ENCODE results near the gene PRR18.

DNA sequence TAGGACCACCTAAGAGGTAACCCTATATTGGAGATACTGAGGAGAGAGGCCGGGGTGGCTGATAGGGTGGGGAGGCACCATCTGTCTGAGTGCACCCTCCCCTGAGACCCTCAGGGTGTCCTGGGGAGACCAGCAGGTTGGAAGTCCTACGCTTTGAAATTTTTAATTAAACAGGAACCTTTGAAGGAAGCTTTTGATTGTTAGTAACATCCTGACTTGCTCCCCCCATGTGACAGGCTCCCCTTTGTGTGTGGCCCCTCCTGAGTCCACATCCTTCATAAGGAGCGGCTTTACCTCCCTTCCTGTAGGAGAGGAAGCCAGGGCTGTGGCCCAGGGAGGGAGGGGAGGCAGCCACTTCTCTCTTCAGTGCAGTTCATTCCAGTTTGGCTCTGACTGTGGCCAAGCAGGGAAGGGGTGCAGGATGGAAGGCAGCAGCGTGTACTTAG is 295.0 kb downstream of the QKI start:
- PRO-cap, 4 experiments: no peak in any of the 4 experiments
- RAMPAGE, long total RNA, 2 experiments: no peak in any of the 2 experiments

DNA sequence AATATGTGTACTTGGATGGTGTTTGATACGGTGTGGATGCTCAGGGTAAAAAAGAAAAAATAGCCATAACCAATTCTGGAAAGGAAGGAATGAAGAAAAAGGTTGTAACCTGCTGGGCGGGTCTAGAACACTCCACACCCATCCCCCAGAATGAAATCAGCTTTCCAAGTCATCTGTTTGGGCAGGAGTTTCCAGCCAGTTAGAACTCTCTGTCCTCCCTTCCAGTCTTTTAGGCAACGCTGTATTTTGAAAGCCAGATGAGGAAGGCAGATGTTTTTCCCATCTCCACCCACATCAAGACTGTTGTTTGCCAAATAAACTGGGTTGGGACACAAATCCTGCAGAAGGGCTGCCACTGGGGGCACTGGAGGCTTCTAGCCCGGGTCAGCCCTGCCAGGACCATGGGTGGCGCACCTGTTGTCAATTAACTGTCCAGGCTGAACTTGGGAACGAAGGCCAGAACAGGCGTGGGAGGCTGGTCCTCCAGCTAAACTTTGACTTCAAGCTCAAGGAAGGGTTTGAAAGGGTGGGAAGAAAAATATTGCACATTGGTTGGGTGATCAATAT is 297.1 kb downstream of the QKI start:
- PRO-cap, 4 experiments: no peak in any of the 4 experiments
- RAMPAGE, long total RNA, 2 experiments: no peak in any of the 2 experiments

DNA sequence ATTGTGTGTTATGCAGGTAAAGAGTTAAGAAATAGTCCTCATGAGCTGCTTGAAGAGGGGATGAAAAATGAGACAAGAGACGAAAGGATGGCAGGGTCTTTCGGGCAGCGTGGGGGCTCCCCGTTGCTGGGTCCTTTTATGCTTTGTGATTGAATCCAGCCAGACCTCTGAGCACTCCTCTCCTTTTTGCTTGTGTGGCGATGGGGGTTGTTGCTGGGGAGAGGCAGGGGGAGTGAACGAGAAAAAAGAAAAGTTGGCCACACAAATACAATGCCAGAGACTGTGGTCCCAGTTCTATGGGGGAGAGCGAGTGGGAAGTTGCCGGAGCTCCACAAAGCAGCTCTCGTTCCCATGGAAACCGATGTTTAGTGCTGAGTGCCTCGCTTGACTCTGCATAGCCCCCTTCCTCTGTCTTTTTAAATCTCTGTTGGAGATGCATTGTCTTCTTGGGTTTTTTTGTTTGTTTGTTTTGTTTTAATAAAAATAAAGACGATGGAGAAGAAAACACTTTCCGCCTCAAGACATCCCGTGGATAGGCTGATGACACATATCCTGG is 529.1 kb downstream of the QKI start:
- PRO-cap, 4 experiments: no peak in any of the 4 experiments
- RAMPAGE, long total RNA, 2 experiments: no peak in any of the 2 experiments

- PRO-cap, 4 experiments: no peak in any of the 4 experiments
- RAMPAGE, long total RNA, 2 experiments: no peak in any of the 2 experiments
Observed at GRCh38 chr6:164105679-164106136, 691.2 kb downstream of the QKI start.

GRCh38 chr6:164401966-164402416 is 907.4 kb downstream of the C6orf118 start:
- PRO-cap, 4 experiments: no peak in any of the 4 experiments
- RAMPAGE, long total RNA, 2 experiments: no peak in any of the 2 experiments

- PRO-cap, 4 experiments: no peak in any of the 4 experiments
- RAMPAGE, long total RNA, 2 experiments: no peak in any of the 2 experiments
Observed at GRCh38 chr6:164826663-164827228, 482.7 kb downstream of the C6orf118 start.

DNA sequence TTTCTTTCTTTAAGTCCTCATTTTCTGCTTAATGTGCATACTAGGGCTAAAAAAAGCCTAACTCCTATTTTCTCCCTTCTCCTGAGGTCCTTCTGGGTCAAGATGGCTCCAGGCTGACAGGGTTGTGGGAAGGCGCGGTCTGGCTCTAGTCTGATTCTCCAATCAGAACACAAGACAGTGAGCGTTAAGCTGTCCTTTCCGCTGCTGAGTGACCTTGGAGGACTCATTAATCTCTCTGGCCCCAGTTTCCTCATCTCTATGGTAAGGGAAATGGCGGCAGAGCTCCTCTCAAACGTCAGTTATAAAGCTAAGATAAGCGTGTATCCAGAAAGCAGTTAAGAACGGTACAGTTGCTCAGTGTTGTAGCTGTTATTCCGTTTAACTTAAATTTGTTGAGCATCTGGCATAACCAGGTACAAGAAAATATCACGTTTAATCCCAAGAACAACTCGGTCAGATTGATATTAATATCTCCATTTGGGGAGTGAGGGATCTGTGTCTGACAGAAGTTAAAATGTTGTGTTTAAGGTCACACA is 379.7 kb downstream of the C6orf118 start:
- PRO-cap, 4 experiments: no peak in any of the 4 experiments
- RAMPAGE, long total RNA, 2 experiments: no peak in any of the 2 experiments

GRCh38 chr6:165846239-165846674 is 183.2 kb upstream of the PDE10A start:
- PRO-cap, 4 experiments: no peak in any of the 4 experiments
- RAMPAGE, long total RNA, 2 experiments: no peak in any of the 2 experiments

GRCh38 chr6:165986517-165987585 is 180.8 kb downstream of the TBXT start:
- PRO-cap, 4 experiments: no peak in any of the 4 experiments
- RAMPAGE, long total RNA, 2 experiments: no peak in any of the 2 experiments

DNA sequence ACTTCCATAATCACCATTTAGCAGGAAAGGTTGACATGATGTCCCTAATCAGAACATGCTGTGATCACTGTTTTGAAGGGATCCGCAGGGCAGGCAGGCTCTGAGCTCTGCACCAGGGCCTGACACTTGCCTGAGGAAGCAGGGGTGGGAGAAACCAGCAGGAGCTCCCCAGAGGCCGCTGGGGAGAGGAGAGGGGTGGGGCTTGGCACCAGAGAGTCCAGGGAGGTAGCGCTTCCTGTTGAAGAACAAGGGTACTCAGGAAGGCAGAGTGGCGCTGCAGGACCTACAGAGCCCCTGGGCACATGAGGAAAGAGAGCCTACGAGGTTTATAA is 5.6 kb upstream of the TBXT start:
- PRO-cap, 4 experiments: no peak in any of the 4 experiments
- RAMPAGE, long total RNA, 2 experiments: no peak in any of the 2 experiments

- PRO-cap, 4 experiments: peak in 4 of 4 experiments; most common plus-strand start chr6:166308520 (in 3); most common minus-strand start chr6:166308536 (in 3)
- RAMPAGE, long total RNA, 2 experiments: no peak in any of the 2 experiments
Observed at GRCh38 chr6:166308260-166309027, at the start of gene PRR18. Gene PRR18 (minus strand): TSS chr6:166308392.

DNA sequence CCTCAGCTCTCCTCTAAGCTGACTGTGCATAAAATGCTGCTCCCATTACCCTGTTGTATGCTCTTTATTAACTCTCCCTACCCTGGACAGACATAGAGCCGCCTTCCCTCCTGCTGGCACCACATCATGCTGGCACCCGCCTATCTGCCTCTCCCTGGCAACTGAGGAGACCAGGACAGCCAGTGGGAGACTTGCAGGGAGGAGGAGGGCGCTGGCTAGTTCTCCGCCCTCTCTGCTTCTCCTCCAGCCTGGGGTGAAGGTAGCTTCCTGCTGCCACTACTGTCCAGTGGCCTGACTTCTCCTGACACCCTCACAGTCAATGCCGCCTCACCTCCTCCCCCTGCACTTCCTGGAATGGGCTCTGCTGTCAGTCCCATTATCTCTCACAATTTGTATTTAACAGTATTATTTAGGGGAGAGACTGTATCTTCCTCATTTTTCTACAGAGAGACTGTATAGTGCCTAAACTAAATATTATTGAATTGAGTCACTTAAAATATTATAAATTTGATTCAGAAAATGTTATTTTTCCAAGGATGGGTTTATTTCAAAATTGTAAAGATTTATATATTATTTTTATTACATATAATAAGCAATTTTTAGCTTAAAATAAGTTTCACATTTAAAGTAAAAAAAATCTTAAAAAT is 11.1 kb upstream of the PRR18 start:
- PRO-cap, 4 experiments: no peak in any of the 4 experiments
- RAMPAGE, long total RNA, 2 experiments: no peak in any of the 2 experiments

DNA sequence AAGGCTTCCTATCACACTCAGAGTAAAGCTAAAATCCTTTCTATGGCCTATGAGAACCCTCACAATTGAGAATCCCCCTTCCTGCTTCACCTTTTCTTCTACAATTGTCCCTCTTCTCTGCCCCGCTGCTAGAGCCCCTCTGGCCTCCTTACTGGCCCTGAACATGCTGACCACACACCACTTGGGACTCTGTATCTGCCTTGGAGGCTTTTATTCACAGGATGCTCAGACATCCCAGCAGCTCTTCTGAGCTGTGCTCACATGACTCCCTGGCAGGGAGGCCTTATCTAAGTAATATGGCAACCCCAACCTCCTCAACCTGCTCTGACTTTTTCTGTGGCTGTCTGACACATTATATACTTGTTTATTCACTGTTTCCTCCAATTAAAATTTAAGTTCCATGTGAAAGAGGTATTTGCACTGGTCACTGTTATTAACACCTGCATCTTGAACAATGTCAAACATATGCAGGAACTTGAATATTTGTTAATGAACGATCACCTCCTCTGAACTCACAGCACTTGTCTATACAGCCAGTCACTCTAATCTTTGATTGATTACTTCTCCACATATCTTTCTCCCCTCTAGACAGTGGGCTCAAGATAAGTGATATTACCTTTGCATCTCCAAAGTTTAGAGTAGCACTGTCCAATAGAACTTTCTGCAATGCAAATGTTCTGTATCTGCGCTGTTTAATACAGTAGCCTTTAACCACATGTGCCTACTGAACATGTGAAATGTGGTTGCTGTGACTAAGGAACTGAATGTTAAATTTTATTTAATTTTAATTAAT is 1.8 kb downstream of the SFT2D1 start:
- PRO-cap, 4 experiments: no peak in any of the 4 experiments
- RAMPAGE, long total RNA, 2 experiments: no peak in any of the 2 experiments

- PRO-cap, 4 experiments: no peak in any of the 4 experiments
- RAMPAGE, long total RNA, 2 experiments: no peak in any of the 2 experiments
Observed at GRCh38 chr6:166409392-166410085, 26.8 kb upstream of the MPC1 start.

DNA sequence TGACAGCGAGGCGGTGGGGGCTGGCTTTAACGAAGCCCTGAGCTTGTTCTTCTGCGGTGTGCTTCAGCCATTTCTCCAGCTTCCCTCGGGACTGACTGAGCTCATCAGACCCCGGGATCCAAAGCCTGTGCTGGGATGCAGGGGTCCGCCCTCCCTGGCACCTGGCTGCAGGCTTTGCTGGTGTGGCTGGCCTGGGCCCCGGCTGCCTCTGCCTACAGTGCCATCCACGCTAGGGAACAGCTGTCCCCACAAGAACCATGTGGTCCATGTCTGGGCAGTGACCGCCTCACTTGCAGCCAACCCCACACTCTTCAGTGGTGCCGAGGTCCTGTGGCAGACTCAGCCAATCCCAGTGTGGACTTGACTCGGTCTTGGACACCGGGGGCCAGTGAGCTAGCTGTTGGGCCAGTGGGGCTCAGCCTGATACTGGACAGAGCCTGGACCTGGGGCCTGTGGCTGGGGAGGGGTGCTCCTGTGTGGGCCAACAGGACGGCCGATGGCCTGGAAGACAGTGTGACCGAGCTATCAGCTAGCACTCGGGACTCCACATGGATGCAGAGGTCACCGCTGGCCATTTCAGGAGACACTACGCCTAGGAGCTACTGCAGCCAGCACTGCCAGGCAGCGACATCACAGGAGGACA is 21.1 kb downstream of the RAMACL start:
- PRO-cap, 4 experiments: no peak in any of the 4 experiments
- RAMPAGE, long total RNA, 2 experiments: no peak in any of the 2 experiments

DNA sequence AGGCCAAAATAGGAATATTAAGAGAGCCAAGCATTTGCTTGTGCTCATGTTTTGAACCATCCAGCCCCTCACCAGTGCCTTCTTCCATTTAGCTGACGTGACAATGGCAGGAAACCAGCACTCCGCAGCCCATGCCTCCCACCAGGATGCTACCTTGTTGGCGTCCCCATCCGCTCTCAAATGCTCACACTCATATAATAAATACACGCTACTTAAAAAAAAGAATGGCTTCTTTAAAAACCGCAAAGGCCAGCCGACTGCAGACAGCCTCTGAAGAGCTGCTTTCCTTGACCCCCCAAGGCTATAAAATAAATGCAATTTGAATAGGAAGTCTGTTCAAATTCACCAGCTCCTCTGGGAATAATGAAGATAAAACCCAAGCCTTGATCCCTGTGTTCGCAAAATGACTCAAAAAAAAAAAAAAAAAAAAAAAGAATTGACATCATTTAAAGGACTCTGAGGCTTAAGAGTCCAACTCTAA is 29.0 kb downstream of the RNASET2 start:
- PRO-cap, 4 experiments: no peak in any of the 4 experiments
- RAMPAGE, long total RNA, 2 experiments: no peak in any of the 2 experiments

- PRO-cap, 4 experiments: peak in 3 of 4 experiments; most common plus-strand start chr6:167153089 (in 2); most common minus-strand start chr6:167153580 (in 1)
- RAMPAGE, long total RNA, 2 experiments: no peak in any of the 2 experiments
Observed at GRCh38 chr6:167152889-167154231, 4.4 kb downstream of the GPR31 start.

GRCh38 chr6:167491696-167492052 is 166.8 kb downstream of the TTLL2 start:
- PRO-cap, 4 experiments: no peak in any of the 4 experiments
- RAMPAGE, long total RNA, 2 experiments: no peak in any of the 2 experiments

DNA sequence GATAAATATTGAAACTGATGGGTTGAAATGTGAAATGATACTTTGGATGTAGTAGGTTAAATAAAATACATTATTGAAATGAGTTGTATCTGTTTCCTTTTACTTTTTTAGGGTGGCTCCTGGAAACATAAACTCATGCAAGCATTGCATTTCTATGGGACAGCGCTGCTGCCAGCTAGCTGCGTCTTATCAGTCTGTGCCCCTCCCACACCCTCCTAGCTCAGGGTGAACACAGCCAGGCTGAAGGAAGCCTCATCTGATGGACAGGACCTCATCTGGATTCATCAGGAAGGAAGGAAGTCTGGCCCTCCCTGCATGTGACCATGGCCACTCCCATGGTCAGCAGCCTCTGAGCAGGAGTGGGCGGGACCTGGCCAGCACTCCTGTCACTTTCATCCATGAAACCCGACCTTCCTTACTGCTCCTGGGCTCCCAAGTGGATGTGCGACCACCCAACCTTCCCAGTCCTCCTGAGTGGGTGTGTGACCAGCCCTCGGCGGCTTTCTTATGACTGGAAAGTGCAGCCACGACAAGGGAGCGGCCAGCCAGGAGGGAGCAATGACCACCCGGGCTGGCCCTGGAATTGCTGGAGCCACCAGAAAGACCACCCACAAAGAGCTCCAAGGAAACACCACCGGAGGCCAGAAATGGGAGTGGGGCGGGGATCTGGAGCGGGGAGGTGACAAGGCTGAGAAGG is 241.0 kb downstream of the TTLL2 start:
- PRO-cap, 4 experiments: no peak in any of the 4 experiments
- RAMPAGE, long total RNA, 2 experiments: no peak in any of the 2 experiments

DNA sequence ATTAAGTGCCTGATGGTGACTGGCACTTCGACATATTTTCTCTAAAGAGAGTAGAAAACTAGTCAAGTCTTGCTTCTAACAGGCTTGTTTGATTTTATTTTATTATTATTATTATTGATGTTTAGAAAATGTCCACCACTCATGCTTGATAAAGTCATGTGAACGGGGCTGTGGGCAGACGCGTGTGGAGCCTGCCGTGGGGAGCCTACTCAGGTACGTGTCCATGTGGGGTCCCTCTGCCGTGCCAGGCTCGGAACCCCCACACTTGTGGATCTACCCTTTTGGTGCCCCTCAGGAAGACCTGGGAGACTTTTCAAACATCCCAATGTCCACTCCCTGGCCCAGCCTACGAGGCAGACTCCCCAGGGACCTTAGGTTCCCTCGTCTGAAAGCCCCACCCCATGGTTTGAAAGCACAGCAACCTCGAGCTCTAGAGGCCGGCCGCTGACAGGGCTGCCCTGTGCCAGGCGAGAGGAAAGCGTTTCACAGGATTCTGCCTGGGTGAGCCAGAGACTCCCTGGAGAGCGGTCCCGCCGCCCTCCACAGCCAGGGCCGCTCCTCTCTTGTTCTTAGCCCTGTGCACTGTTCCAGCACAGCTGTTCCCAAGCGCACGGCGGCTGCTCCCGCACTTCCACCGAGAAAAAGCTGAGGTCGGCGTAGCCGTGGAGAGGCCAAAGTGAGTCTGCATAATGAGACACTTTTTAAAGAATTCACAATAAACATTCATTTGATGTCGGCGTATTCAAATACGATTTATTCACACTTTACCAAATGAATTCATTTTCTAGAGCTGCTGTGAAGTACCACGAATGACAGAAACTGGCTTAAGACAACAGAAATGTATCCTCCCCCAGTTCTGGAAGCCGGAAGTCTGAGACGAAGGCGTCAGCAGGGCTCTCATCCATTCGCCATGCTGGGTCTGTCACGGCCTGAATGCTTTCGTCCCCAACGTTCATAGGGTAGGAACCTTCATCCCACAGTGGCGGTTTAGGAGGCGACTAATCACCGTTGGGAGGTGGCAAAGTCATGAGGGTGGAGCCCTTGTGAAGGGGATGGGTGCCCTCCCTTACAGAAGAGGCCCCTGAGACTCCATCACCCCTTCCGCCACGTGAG is 249.8 kb downstream of the TTLL2 start:
- PRO-cap, 4 experiments: no peak in any of the 4 experiments
- RAMPAGE, long total RNA, 2 experiments: no peak in any of the 2 experiments

Measured in right lobe of liver (tissue), 4 donors.